Skin of body (tissue), 2 donors: ENCODE measurements around the gene C1QA.

GRCh38 chr1:22076258-22076609 is 23.7 kb downstream of the CDC42 start:
- RAMPAGE, long total RNA = no peak

- RAMPAGE, long total RNA = no peak
Measured at GRCh38 chr1:22077831-22078116, 25.3 kb downstream of the CDC42 start.

DNA sequence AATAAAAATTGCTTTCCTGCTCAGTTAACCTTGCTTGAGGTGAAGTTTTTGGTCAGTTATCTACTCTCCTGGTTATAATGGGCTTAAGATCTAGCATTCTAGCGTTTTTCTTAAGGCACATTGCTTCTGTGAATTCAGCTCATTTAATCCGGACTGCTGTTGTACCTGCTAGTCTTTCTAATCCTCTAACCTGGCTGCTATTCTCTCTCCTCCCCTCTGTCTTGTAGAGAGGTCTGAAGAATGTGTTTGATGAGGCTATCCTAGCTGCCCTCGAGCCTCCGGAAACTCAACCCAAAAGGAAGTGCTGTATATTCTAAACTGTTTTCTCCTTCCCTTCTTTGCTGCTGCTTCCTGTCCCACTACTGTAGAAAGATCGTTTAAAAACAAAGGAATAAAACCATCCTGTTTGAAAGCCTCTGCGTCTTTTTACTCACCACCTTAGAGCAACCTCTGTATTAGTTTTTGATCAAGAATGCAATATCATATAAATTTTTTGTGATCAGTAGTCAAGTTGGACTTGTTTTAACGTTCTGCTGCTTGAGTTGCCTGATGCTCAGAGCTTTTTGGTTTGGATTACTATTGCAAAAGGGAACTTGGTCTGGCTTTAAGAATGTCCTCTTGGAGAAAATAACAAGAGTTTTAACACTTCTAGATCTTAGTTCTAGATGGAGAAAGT is 37.3 kb downstream of the CDC42 start:
- RAMPAGE, long total RNA = no peak

GRCh38 chr1:22350077-22350516 is 101.6 kb upstream of the ZBTB40 start:
- RAMPAGE, long total RNA = no peak

DNA sequence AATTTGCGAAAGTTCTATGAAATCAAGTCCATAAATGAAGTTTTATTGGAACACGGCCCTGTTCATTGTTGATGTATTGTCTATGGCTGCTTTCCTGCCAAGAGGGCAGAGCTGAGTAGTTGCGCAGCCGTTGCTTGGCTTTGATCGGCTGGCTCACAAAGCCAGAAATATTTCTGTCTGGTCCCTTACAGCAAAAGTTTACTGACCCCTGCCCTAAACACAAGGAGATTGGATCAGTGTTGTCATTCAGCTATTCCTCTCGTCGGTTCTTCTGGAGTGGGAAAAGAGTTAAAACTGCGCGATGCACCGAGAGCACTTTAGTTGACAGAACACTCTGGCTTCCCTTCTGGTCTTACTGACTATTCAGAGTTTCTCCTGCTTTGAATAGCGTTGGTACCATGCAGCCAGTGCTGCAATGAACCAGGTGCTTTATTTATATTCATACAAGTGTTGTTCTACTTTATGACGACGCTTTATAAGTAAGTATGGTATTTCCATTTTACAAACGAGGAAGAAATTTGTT is 878 bp downstream of the ZBTB40 start:
- RAMPAGE, long total RNA = no peak

DNA sequence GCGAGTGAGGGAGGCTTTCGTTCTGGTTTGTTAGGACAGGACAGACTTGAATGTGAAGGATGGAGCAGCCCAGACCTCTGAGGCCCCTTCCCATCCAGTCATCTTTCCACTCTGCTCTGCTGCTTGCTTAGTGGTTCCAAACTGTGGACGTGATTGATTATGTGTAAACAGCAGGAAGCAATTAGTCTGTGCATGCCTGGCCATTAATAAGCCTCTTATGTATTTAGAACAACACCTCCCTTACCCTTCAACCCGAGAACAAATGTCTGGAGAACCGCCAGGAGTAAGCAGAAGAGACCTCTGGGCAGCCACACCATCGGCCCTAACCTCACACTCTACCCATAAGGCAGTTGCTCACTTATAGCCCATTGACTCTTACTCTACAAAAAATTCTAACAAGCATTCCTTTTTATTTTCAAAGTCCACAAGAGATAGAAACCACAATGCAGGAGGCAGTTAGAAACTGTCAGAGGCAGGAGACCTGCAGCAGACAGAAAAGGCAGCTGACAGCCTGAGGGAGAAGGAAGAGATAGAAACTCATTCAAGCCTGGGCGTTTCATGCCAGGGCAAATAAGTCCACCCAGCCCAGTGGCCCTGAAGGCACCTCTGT is 5.9 kb upstream of the EPHA8 start:
- RAMPAGE, long total RNA = no peak

GRCh38 chr1:22636102-22636976 is at the start of gene C1QA:
TSS of gene C1QA (plus strand) at chr1:22636628.
- RAMPAGE, long total RNA = no peak

DNA sequence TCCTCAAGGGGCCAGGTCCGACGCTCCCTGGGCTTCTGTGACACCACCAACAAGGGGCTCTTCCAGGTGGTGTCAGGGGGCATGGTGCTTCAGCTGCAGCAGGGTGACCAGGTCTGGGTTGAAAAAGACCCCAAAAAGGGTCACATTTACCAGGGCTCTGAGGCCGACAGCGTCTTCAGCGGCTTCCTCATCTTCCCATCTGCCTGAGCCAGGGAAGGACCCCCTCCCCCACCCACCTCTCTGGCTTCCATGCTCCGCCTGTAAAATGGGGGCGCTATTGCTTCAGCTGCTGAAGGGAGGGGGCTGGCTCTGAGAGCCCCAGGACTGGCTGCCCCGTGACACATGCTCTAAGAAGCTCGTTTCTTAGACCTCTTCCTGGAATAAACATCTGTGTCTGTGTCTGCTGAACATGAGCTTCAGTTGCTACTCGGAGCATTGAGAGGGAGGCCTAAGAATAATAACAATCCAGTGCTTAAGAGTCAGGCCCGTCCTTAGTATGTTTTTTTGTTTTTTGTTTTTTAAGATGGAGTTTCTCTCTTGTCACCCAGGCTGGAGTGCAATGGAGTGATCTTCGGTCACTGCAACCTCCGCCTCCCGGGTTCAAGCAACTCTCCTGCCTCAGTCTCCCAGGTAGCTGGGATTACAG is 2.9 kb downstream of the C1QA start:
- RAMPAGE, long total RNA = no peak

- RAMPAGE, long total RNA = no peak
Measured at GRCh38 chr1:22660637-22661496, 7.8 kb downstream of the C1QB start.

- RAMPAGE, long total RNA = no peak
Measured at GRCh38 chr1:23188690-23189194, 28.6 kb downstream of the HTR1D start.

- RAMPAGE, long total RNA = no peak
Measured at GRCh38 chr1:23313408-23313819, 30.7 kb downstream of the HNRNPR start.

- RAMPAGE, long total RNA = no peak
Measured at GRCh38 chr1:23318464-23318835, 25.6 kb downstream of the HNRNPR start.

DNA sequence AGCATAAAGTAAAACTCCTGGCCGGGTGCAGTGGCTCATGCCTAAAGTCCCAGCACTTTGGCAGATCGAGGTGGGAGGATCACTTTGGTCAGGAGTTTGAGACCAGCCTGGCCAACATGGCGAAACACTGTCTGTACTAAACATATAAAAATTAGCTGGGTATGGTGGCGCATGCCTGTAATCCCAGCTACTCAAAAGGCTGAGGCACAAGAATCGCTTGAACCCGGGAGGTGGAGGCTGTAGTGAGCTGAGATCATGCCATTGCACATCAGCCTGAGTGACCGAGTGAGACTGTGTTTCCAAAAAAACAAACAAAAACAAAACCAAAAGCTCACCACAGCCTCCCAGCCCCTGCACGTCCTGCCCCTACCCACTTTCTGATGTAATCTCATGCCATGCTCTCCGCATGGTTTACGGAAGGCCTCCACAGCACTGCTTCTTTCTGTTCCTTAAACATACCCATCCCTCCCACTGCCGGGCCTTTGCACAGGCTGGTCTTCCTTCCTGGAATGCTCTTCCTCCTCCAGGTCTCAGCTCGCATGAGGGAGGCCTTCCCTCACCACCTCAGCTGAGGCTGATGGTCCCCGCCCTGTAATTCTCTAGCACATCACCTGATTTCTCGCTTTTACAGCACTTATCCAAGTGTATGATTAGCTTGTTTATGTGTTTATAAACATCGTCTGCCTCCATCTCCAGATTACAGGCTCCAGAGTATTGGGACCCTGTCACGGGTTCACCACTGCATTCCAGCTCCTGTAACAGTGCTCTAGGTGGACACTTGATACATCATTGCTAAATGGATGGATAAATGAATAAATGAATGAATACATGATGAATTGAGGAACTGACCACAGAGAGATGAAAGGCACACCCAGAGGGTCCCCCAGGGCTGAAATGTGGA is 22.3 kb downstream of the TCEA3 start:
- RAMPAGE, long total RNA = no peak

DNA sequence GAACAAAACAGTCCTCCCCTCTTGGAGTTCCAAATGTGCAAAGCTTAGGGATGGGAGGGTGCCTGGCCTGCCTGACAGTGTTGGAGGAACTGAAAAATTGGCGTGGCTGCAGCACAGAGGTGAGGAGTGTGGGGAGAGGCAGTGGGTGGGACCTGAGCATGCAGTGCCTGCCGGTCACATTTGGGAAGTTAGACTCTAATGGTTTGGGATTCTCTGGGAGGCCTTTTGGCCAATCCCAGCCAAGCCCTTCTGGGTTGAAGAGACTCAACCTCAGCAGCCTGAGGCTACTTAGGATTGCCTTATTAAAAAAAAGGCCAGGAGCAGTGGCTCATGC is 2.3 kb upstream of the TCEA3 start:
- RAMPAGE, long total RNA = no peak

GRCh38 chr1:23523974-23524636 is 6.9 kb downstream of the E2F2 start:
- RAMPAGE, long total RNA = no peak

- RAMPAGE, long total RNA = no peak
Measured at GRCh38 chr1:23539743-23540255, 8.8 kb upstream of the E2F2 start.

- RAMPAGE, long total RNA = no peak
Measured at GRCh38 chr1:23561544-23562711, 2.6 kb upstream of the ID3 start.

DNA sequence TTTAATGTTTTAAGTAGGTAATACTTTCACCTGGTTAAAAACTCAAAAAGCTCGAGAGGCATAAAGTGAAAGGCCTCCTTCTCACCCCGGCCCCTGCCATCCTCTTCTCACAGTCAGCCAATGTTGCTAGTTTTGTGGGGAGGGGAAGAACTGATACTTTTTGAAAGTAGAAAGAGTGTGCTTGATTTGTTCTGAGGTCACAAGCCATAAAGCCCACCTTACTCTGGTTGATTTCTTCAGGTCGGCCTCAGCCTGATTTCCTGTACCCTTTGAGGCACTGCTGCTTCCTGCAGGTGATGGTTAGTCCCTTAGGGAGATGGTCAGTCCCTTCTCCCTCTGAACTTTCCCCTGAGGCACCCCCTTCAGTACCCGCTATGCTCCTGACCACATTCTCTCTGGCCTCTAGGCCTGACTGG is 14.8 kb upstream of the ID3 start:
- RAMPAGE, long total RNA = no peak

DNA sequence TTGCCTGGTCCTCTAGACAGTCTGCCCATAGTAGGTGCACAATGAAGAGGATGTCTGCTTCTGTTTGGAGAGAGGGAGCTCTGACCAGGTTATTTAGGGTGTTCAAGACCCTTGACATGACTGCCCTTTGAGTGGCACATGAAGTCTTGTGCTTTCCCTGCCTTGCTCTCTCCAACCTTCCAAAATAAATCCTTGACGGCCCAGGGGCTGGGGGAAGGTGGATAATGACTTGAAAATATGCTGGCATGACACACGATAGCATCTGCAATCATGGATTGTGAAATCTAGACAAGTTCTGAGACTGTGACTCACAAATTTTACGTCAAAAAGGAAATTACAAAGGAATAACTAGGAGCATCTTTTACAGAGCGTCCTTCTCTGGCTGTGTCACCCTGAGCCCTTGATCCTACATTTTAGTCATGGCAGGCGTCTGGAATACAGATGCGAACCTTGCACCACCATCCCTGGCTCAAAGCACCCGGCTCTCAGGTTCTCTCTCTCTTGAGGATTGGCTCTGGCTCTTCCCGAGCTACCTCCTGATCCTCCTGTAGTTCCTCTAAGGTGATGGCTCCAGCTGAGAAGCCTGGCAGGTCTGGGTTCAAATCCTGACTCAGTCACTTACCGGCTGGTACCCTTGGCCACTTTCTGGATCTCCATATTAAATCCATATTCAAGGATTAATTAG is 26.3 kb upstream of the ID3 start:
- RAMPAGE, long total RNA = no peak

DNA sequence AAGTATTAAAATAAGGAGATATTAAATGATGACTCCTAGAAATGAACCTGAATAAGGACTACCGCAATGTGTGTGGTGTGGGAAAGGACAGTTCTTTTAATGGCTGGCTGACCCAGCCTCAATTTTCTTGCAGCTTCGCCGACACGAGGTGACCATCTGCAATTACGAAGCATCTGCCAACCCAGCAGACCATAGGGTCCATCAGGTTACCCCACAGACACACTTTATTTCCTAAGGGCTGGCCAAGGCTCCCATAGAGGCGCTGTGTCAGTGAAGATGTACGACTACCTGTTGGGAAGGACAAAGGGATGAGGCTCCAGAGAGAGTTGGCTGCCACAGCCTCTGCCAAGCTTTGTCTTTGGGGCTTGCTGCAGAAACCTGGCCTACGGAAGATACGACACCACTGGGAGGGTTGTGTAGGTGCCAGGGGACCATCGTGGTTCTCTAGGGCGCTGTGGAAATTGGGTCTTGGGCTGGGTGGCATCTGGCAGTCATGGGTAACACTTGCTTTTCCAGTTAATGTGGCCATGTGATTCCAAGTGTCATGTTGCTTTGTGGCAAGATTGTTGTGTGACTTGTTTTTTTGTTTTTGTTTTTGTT is 3.7 kb upstream of the LYPLA2 start:
- RAMPAGE, long total RNA = no peak